Colon Carcinoma Metastatic in the Lung (tissue), 2 donors: ENCODE measurements around the gene HIGD1C.

DNA sequence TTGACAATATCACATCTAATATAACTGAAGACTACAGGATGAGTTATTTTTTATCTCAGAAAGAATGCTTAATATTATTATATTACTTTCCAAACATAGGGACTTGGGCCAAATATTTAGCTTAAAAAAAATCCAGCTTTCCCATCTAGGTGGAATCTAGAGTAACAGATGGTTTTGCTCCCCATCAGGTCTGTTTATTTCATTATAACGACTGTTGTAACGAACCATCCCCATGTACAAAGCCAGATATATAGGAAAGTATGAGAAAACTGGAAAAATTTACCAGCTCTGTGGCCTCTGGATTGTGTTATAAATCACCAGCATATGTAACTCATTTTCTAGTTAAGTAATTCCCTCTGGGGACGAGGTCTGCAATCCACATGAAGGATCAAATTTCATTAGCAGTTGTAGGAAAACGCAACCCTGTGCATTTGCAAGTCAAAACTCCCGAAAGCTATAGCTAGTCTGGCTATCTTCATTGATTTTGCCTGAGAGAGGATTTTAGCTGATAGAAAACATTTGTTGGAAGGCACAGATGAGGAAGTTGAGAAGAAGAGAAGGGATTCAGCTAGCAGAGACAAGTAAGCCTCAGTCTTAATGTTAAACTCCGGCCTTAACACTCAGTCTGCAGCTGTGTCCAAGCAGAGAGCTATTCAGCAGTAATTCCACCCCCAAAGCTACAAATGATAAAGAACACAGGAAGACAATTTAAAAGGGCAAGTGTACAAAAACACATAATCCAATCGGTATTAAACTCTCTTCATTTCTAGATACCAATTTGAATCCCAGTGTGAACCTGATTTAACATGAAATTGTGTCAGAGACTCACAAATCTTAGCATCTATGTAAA is 54.1 kb upstream of the CERS5 start:
- PRO-cap, 2 experiments = peak in 2 of 2 experiments; most common plus-strand start position 623 of the sequence (in 2)

- PRO-cap, 2 experiments = no peak in any of the 2 experiments
Measured at GRCh38 chr12:50248228-50249336, 34.7 kb downstream of the LIMA1 start.

DNA sequence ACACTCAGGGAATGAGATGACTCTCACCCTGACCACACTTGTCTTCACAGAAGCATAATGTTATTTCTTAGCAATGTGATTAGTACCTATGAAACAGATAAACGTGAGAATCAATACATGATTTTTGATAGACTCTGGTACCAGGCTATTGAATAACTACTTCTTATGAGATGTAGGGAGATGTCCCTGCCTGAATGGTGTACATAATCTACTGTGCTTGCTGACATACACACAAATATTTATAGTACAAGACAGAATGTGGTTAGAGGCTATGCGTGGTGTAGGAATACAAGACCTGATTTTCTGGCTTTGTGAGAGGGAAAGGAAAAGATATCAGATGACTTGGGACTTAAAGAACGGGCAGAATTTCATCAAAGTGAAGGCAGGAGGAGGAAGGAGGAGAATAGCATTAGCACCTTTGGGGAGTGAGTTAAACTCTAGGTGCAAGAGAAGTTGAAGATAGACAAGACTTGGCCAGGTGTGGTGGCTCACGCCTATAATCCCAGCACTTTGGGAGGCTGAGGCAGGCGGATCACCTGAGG is 31.4 kb downstream of the LIMA1 start:
- PRO-cap, 2 experiments = no peak in any of the 2 experiments

- PRO-cap, 2 experiments = no peak in any of the 2 experiments
Measured at GRCh38 chr12:50545861-50546373, 41.1 kb downstream of the DIP2B start.

DNA sequence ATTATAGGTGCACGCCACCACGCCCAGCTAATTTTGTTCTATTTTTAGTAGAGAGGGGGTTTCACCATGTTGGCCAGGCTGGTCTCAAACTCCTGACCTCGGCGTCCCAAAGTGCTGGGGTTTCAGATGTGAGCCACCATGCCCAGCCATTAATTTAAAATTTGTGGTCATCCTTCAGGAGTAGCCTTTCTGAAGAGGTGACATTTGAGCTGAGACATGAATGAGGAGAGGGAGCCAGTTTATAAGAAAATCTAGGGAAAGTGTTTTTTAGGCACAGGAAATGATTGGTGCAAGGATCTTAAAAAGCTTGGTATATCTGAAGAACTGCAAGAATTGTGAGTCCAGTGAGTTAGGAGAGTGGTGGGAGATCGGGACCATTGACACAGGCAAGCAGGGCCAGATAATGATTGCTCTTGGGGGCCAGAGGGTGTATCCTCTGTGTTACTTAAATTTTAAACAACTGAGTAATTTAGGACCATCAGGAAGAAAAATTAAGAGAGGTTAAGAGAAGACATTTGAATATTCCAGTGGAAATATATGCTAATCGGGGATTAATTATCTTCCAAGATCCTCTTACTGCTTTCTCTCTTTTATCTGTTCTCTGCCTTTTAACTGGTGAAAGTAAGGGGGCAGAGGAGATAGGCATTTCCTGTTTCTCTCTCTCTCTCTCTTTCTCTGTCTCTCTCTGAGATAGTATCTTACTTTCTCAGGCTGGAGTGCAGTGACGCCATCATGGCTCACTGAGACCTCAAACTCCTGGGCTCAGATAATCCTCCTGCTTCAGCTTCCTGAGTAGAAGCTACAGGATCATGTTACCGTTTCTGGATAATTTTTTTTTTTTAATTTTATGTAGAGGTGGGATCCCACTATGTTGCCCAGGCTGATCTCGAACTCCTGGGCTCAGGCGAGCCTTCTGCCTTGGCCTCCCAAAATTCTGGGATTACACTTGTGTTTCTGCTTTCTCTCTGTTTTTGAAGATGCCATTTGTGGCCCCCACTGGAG is 84.8 kb downstream of the DIP2B start:
- PRO-cap, 2 experiments = no peak in any of the 2 experiments

DNA sequence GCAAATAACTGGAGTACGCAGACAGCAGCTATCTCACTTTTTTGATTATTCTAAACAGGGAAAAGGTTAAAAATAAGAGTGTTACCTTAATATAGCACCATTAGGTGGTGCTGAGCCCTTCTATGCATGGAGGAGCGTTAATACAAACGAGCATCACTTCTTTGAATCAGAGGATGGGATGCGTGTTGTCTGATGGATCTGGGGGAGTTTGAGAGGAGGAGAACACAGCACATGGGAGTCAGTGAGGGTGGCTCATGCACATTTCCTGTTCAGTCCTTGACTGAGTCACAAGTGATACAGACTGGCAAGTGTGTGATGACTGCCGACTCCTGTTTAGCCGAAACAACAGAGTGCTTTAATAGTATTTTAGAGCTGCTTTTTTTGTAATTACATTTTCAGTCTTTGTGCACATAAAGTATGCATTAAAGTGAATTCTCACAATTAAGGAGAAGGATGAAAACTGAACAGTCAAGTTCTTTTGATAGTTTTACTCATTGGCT is 92.7 kb downstream of the DIP2B start:
- PRO-cap, 2 experiments = no peak in any of the 2 experiments

DNA sequence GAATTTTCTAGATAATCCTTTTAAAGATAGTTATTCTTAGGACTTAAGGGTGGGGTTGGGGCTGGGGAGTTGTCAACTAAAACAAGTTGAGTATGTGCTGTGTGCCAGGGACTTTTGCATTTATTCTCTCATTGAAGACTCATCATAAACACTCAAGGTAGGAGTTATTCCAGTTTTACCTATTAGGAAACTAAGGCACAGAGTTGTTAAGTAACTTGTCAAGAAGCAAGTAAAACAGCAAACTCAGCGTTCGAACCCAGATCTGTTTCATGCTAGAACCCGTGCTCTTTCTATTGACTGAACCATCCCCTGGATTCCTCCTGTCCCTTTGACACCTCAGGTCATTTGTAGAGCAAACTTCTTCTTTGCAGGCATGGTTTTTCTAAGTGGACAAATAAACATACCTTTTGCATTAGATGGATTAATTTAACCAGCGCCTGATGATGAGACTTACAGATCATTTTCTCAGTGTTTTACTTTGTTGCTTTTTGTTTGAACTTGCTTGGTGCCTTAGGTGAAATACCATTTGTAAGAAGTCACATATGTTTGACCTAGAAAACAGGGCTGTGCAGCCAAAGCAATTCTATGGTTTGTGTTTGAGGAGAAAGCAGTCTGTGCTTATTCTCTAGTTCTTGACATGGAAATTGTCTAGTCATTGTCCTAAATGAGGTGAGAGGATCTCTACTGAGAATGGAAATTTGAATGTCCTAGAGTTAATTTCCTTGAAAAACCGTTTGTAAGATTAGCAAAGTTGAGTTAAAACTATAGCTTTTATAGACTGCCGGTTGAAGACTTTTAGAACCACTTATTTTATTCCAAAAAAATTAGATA is 111.0 kb downstream of the DIP2B start:
- PRO-cap, 2 experiments = no peak in any of the 2 experiments

DNA sequence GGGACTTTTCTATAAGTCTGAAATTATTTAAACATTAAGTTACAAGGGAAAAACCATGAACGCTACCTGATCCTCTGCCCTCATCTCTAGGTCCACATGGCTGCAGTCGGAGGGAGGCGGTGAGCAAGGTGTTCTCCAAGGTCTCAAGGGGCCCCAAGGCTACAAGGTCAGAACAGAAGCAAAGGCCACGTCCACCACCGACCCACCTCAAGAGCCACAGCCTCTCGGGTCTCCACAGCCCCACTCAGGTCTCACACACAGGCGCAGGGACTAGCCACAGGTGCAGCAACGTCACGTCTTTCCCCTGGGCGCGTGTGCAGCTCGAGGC is at the start of gene HIGD1C:
Gene HIGD1C (plus strand): TSS at position 194 of the 328 bp plus-strand sequence.
- PRO-cap, 2 experiments = no peak in any of the 2 experiments

DNA sequence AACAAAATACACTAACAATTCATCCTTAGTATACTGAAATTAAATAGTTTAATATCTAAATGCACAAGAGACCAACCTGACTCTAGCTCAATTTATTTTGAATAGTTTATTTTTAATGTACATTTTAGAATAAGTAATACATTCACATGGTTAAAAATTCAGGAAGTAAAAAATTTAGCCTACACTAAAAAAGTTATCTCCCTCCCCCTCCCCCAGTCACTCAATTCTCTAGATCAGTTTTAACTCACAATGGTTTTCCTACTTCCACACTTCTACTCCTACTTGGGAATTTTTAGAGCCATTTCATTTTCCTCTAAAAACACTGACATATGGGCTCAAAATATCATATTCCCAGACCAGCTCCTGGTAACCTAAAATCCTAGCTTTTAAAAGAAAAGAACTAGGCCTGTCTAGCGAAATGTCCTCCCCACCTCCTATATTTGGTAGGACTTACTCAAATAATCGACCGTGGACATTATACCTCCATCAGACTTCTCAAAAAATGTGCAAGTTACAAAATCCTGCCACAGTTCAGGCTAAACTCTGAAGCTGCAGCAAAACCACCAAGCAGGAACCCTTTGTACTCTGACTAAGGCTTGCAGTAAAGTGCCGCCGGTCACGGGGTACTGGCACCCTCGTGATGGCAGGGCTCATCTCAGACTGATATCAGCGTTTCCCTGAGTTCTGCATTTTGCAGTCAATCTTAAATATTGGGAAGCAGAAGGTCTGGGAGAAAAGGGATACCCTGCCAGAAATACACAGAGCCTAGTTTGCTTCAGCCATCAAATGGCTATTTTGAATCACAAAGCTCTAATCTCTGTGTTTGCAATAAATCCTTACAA is 17.3 kb downstream of the SLC11A2 start:
- PRO-cap, 2 experiments = peak in 2 of 2 experiments; most common minus-strand start position 580 of the sequence (in 2)

GRCh38 chr12:51021672-51022394 is 4.4 kb downstream of the SLC11A2 start:
- PRO-cap, 2 experiments = no peak in any of the 2 experiments

DNA sequence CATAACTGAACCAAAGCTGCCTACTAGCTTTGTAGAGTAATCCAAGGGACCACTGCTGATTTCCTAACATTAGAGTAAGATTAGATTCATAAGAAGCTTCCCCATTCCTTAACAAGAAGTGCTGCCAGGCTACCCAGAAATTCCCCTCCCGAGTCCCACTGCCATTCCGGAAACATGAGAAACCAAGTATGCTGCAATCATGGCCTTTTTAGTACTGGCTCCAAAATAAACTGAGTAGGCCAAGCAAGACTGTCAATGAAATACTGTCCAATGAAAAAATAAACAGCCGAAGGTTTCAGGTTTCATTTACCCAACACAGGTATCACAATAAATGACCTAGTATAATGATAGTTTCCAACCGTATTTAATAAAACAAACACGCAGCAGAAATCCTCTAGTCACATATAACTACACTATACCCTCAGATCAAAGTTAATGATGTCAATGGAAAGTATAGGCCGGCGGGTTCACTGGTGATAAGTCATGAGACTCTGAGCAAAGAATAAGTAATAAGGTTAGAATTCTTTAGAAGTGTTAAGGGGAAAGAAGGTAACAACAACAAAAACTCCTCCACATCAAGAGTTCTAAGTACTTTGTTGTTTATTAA is 1.4 kb downstream of the SLC11A2 start:
- PRO-cap, 2 experiments = peak in 2 of 2 experiments; most common plus-strand start position 435 of the sequence (in 2); most common minus-strand start position 216 of the sequence (in 2)

GRCh38 chr12:51166757-51167499 is 6.0 kb downstream of the TFCP2 start:
- PRO-cap, 2 experiments = no peak in any of the 2 experiments

DNA sequence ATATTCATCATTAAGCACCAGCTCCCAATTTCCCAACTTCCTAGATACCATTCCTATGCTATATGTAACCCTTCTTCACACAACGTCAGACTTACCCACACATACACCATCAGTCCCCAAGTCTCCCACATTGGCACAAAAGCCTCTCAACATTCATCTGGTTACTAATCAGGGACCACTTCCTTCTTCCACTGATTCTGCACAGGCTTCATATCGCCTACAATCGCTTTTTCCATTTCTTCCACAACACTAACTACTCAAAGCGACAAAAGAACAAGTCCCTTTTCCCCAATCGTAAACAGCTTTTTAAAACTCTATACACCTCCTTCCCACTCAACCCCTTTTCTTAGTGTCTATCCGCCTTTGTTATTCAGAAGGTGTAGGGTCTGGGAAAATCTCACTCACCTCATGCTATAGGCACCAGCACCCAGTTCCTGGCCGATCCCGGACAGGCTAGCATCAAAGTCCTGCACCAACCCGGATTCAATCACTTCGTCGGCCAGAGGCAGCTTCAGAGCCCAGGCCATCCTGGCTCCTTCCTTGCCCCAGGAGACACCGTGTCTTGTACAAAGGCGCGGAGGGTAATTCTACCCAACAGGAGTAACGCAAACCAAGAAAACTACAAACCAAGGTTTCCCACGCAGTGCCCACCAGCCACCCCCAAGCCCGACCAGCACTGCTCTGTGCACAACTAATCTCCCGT is 888 bp downstream of the TFCP2 start:
- PRO-cap, 2 experiments = no peak in any of the 2 experiments

GRCh38 chr12:51195814-51196279 is 22.0 kb downstream of the POU6F1 start:
- PRO-cap, 2 experiments = no peak in any of the 2 experiments

- PRO-cap, 2 experiments = no peak in any of the 2 experiments
Measured at GRCh38 chr12:51242781-51243852, 4.5 kb downstream of the DAZAP2 start.

DNA sequence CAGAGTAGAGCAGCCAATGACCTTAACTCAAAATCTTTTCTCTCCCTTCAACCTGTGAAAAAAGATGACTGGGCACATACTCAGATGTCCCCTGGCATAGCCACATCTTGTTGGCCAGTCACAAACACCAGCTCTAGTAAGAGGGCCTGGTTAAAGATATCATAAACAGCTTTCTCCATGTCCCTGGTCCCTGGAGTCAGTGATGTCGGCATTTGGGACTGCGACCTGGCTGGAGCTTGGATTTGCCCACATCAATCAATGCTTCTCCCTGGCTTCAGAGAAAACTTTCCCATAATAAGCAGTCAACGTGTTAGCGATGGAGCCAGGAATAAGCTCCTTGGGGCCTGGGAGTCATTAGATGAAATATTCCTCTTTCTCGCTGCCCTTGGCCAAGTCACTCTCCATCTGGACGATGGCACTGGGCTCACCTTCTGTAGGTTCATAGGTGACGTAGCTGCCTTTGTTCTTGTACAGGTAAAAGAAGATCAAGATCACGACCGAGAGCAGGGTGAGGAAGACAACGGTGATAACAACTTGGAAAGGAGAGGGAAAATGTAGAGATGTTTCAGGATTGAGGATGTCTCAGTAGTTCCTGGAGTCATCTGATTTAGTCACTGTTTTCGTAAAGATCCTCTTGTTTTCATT is 7.1 kb downstream of the DAZAP2 start:
- PRO-cap, 2 experiments = no peak in any of the 2 experiments

GRCh38 chr12:51246232-51246954 is 7.8 kb downstream of the DAZAP2 start:
- PRO-cap, 2 experiments = no peak in any of the 2 experiments

DNA sequence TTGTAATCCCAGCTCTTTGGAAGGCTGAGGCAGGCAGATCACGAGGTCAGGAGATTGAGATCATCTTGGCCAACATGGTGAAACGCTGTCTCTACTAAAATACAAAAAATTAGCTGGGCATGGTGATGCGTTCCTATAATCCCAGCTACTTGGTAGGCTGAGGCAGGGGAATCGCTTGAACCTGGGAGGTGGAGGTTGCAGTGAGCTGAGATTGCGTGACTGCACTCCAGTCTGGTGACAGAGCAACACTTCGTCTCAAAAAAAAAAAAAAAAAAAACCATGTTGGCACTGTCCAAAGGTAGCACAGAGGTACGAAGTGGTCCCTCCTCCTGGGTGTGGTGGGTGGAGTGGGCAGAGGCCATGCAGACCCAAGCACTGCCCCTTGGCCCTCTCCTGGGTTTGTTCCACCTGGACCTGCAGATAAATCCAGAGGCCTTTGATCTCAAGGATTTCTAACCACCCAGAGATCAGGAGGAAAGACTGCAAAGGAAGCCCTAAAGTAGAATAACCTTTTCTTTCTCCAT is 8.6 kb upstream of the GALNT6 start:
- PRO-cap, 2 experiments = no peak in any of the 2 experiments

DNA sequence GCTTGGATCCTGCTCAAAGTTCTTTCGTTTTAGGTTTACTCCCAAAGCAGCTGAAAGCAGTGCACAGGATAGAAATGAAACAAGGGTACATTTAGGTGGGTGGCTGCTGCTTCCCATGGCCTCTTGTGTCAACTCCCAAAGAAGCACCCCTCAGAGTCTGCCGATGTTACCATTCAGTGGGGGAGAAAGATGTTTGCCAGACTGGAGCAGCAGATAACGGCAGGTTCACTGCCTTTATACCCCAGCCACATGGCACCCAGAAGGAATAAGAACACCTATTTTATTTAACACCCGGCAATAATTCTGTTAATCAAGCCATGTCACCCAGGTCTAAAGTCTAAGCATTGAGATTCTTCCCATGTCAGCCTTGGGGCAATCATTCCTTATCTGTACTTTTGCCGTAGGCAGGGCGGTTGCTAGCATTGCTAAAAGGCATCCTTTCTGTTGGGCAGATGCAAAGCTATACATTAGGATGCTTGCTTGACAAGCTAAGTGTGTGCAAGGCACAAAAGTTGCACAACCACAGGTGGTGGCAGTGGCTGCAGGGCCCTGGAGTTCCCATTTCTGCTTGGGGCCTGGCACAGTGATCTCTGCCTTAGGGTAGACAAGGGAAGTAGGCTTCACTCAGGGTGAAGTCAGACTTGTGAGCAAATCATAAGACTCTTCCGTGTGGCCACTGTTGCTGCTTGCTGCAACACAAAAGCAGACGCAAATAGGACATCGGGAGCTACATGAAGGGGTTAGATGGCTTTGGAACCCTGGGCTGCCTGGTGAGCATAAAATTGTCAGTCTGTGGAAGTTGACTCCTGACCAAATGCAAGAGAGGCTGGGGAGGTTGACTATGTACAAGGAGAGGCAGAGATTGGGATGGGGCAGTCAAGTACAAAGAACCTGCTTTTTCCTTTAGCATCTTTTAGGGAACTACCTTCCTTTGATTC is 12.5 kb upstream of the GALNT6 start:
- PRO-cap, 2 experiments = no peak in any of the 2 experiments

GRCh38 chr12:51454045-51455010 is 29.7 kb downstream of the SLC4A8 start:
- PRO-cap, 2 experiments = no peak in any of the 2 experiments